Tibial artery (tissue), 1 donor: Measurements from ENCODE around the gene VDAC1.

- PRO-cap, result no peak
These were observed 2.7 kb upstream of the LEAP2 start for GRCh38 chr5:132870689-132871331.

DNA sequence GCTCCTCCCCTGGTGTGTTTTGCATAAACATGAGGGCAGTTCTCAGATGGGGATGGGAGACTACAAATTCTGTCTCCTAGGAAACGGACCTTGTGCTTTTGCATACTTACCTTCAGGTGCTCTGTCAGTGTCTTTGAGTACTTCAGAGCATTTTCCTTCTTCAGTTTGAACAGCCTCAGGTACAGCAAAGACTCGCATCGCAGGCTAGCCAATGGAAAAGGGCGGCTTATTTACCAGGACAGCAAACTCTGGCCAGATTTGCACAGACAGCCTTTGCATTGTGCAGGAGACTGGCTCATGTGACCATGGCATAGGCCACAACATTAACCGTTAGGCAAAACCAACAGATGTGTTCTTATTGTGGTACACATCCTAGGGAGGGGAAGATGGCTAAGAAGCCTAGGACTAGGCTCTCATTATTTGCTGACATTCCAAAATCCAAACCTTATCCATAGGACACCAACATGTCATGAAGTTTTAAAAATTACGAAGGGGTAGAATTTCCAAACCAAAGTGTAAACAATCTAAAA lies 12.8 kb downstream of the LEAP2 start:
- PRO-cap, result no peak

DNA sequence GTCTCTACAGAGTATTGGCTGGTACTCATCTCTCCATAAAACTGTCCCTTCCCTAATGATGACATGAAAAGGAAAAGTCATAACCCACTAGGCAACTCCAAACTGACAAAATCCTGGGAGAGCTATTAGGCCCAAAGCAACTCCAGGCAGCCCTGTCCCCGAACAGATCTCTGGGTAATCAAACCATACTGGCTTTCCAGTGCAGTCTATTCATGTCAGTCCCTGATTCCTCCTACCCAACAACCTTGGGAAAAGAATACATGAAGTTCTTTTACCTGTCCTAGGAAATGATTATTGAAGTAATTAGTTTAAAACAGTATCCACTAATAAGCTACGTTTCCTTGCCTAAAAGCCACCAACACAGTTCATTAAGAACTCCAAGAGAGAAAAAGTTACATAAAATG lies 4.7 kb downstream of the AFF4 start:
- PRO-cap, result no peak

GRCh38 chr5:133016183-133016444 lies 10.2 kb downstream of the ZCCHC10 start:
- PRO-cap, result no peak

DNA sequence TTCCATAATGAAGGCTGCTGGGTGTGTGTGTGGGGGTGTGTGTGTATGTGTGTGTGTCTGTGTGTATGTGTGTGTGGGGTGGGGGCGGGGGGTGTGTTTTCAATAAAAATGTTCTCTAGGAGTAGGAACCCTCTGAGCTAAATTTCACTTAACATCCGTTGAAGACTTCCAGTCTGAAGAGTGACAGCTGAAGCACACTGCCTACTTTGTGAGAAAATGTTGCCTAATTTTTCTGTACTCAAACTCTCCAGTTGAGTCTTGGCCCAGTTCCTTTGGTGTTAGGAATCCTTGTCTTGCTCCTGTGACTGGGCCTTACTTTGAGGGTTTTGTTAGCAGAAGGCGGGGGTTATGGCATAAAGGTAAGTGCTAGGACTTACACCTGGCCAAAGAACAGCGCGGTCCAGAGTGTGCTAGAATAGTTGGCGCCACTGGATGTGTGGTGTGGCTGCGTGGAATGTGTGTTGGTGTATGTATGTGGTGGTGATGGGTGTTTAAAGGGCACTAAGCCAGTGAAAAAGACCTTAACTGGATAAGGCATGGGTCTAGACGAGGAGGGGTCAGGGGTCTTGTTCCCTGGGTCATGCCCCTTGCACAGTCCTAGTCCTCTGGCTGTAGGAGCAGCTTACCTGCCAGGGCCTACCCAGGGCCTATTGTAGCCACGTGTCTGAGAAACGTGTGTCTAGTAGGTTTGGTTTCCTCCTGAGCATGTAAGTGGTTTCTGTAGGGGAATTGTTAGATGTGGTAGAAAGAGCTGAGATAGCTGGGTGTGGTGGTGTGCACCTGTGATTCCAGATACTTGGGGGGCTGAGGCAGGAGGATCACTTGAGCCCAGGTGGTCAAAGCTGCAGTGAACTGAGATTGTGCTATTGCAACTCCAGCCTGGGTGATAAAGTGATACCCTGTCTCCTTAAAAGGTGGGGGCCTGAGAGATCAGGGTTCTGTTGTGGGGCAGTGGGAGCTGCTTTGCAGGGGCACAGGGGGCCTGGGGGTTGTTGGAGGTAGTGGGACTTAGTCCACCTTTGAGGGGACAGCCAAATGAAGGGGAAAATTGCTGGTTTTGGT lies 55.0 kb downstream of the HSPA4 start:
- PRO-cap, result no peak

DNA sequence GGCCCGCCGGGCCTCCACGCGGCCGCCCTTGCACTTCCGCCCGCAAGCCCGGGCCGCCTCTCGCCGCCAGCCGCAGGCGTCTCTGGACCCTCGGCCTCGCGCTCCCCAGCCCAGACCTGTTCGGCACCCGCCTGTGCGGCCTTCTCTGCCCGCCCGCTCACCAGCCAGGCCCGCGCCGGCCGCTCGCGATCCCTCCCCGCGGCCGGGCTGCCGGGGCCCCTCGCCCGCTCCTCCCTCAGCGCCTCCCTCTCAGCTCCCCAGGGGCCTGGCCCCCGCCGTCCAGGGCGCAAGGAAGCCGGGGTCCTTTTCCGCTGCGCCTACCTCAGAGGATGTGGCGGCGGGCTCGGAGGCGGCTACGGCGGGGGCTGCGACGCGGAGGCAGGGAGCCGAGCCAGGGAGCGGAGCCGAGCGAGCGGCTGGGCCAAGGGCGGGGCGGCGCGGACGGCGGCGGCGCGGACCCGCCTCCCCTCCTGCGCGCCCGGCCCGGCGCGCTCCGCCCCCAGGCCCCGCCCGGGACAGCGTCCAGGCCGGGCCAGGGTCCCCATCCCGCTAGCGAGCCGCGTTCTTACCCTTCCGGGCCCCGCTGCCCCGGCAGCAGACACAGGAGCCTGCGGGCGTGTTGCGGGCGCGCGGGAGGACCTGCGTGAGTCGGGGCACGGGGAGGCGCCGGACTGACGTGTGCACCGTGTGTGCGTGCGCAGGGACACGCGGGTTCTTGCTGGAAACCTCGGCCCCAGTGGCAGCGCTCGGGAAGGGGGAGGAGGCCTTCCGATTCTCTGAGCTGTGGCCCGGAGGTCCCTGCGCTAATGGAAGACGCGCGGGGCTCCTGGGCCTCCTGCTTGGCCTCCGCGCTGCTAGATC lies at the start of gene VDAC1:
Gene VDAC1 (minus strand): TSS at position 650 of the 861 bp plus-strand sequence.
- PRO-cap, result bidirectional peak, plus-strand start at position 429 of the sequence, minus-strand start at position 367 of the sequence; bidirectional peak, plus-strand start at position 779 of the sequence, minus-strand start at position 717 of the sequence

GRCh38 chr5:134099893-134100890 lies 14.3 kb upstream of the TCF7 start:
- PRO-cap, result no peak

GRCh38 chr5:134124461-134124952 lies 10.0 kb downstream of the TCF7 start:
- PRO-cap, result no peak

DNA sequence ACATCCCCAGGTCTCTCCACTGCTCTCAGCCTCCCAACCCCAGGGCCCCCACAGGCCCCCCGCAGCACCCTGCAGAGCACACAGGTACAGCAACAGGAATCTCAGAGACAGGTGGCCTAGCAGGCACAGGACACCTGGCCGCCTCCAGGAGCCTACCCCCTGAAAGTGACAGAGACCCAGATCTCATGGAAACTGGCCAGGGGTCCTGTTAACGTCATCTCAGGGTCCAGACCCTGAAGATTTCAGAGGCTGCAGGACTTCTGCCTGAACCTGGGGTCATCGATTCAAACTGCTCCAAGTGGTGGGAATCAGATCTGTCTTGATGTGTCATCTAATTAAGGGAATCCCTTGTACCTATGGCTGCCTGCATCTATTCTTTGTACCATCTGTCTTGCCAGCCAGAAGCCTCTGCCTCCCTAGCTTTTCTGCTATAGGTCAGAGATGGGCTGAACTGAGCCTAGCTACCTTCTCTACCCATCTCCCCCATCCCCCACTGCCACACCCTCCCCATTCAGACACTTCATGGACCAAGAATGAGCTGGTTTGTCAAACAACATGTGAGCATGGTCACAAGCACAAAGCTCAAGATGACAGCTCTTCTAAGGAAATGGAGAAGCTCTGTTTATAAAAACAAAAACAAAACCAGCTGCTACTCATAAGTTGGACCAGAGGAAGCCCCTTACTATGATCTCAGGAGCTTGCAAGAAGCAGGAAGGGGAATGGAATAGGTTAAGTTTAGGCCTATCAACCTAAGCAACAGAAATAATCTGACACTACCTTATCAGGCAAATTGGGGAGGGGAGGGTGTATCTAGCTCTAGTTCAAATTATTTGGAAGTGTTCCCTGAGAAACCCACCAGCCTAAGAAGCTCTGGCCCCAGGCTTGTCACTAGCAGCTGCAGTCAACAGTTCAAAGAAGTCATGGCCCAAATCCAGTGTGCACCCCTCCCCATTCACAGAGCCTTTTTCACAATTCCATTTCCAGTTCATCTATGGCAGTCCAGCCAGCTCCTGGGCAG lies 30.0 kb downstream of the SKP1 start:
- PRO-cap, result no peak

DNA sequence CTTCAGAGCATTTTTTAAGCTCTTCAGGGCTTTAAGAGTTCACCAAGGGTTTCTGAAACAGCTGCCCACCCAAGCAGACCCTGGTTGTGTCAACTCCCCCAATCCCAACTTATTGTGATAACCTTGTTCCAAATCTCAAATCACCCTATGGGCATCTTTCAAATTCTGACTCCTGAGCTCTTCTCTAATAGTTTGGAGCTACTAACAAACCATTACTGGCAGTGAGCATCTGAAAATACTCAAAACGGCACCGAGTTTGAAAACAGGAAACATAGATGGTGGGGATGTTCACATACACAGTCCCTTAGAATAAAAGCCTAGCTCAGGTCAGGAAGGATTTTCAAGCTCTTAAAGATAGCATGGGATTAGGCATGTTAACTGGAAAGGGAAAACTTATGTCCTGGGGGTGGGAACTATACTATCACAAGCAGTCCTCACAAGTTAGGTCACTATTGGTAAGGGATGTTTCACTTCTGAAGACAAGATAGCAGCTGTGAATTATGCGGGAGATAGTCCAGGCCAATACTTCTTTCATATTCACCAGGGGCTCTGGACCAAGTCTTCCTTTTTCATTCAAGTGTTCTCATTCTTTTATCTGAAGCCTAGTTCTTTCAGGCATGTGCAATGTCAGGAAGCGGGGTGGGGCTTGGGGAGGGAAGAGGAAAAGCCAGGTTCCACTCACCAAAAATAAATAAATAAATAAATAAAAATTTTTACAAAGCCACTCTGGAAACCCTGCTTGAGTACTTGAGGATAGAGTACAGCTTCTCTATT lies 25.9 kb downstream of the SKP1 start:
- PRO-cap, result no peak

DNA sequence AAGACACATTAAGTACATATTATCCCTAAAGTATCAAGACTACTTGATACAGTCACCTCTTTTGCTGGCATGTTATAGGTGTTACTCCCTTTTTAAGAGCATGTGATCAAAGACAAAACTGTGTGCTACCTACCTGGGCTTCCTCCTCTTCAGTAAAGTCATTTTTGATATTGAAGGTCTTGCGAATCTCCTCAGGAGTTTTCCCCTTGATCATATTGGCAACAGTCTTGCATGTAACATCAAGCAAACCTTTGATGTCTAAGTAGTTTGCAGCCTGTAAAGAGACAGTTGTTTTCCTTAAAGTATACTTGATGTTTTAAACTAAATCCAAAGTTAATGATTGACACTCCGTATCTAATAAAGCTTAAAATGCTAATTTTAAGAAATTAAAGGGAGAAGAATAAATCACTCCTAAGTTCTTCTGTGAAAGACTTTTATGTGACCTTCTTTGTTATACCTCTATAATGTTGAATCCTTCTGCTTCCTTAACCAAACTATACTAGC lies 18.4 kb downstream of the SKP1 start:
- PRO-cap, result no peak

- PRO-cap, result no peak
These were observed 3.0 kb downstream of the SKP1 start for GRCh38 chr5:134173849-134174104.

- PRO-cap, result no peak
These were observed 15.2 kb upstream of the SKP1 start for GRCh38 chr5:134191697-134192643.

DNA sequence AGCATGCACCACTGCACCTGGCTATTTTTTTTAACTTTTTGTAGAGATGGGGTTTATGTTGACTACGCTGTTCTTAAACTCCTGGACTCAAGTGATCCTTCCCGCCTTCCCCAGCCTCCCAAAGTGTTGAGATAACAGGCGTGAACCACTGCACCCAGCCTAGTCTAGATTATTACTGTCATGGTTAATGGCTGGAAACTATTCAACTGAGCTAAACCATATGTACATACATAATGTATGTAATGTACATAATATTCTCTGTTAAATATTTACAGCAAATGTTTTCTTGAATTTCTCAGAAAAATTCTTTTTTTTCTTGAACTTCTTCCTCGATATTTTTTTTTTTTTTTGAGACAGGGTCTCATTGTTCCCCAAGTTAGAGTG lies 21.3 kb downstream of the PPP2CA start:
- PRO-cap, result no peak

DNA sequence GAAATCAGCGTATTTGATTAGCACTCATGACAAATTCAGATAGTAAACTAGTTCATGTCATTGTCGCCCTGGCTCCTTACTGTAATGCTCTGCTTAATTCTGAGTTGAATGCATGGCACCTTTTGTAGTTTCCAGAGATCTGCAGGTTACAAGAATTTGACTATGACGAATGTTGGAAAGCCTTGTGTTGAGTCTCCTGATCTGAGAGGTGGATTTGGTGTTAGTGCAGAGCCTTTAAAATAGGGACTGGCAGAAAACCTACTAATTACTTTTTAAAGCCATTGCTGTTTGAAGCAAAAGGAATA lies 1.5 kb downstream of the UBE2B start:
- PRO-cap, result no peak

DNA sequence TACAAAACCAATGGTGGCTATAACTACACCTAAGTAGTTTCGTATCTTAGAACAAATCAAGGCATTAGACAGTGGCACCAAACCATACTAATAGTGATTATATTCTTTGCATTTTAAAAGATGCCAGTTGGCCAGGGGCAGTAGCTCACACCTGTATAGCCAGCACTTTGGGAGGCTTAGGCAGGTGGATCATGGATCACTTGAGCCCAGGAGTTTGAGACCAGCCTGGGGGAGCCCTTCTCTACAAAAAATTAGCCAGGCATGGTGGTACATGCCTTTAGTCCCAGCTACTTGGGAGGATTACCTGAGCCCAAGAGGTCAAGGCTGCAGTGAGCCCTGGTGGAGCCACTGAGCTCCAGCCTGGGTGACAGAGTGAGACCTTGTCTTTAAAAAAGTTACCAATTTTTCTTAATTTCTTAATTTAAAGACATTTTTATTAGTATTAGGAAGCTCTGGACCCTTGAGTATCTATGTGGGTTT lies 6.5 kb downstream of the UBE2B start:
- PRO-cap, result no peak

DNA sequence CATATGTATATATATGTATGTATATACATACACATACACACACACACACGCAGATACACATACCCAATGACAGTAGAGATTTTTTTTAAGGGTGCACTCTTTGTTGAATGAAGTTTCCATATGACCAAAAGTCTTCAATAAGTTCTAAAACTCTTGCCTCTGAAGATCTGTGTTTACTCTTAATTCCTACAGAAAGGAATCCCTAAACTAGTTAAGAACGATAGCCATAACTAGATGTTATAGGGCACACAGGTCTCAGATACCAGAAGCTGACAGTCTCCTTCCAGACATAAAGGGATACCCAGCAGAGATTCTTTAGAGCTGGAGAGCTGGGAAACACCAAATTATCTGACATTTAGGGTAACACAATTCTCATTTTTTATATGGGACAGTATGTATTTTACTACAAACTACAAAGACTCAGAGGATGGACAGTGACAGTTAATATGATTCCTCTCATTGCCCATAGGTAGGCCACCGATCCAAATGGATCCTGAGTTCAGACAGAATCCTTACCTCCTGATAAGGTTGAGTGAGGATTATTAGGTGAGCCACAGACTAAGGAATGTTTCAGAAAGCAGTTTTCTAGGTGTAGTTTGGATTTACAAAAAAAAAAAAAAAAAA lies 12.4 kb downstream of the CDKN2AIPNL start:
- PRO-cap, result no peak

- PRO-cap, result bidirectional peak, plus-strand start at chr5:134503654, minus-strand start at chr5:134503621
These were observed 22.2 kb upstream of the JADE2 start for GRCh38 chr5:134503235-134503784.

GRCh38 chr5:134505944-134507090 lies 19.2 kb upstream of the JADE2 start:
- PRO-cap, result no peak

DNA sequence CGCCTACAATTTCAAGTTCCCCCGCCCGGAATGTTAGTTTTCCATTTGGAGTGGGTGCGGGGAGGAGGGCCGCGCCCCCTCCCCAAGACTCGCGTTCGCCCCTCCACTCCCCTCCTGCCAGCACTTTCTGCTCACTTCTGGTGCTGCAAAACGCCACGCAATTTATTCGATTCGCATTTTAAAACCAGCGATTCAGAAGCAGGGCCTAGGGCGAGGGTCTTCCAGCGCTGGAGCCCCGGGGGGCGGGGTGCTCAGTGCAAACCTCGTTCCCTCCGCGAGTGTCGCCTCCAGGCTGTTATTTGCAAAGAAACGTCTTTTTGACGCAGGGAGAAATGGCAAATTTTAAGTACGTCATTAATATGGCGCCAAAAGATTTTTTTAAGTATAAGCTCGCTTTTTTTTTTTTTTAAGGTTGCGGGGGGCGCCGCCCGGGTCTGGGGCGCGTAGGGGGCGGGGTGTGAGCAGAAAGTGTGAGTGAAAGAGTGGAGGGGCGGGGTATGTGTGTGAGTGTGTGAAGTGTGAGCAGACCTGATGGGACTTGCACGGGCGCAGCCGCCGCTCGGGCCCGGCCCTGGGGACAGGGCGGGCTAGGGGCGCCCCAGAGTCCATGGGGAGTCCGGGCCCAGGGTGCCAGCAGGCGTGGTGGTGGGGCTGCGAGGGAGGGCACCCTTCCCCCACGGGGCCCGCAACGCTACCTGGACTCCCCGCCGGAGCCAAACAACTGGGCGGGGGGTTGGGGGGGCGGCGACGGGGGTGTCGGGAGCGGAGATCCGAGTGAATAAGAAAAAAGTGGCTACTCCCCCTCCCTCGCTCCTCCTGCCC lies 488 bp upstream of the JADE2 start:
- PRO-cap, result bidirectional peak, plus-strand start at position 525 of the sequence, minus-strand start at position 280 of the sequence; bidirectional peak, plus-strand start outside the sequence, minus-strand start at position 719 of the sequence